ENCODE measurements around a stretch of chr21.

DNA sequence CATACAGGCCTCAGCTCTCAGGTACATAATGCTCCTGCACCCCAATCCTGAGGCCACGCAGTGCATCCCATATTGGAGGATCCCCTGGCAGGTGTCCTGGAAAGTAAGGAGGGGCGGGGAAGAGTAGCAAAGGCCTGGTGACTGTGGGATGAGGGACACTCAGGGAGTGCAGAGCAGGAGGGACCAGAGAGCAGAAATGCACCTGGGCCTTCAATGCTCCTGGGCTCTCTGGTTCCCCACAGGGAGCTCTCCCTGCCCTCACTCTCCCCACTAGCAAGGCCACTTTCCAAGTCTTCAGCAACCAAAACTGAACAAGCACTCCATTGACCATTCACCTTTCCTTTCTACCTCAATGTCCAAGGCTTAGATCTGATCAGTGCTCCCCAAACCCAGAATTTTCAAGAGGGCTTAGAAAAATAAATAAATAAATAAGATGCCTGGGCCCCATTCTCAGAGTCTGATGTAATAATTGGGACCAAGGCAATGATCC lies 3.1 kb downstream of the TMPRSS2 start:
- RRBS, result no CpG with 5 or more reads among the region's 2 CpGs

- RRBS, result no CpG with 5 or more reads among the region's 23 CpGs
Measured at GRCh38 chr21:41506147-41506957, 1.6 kb downstream of the TMPRSS2 start.

GRCh38 chr21:41526276-41526694 lies 18.3 kb upstream of the TMPRSS2 start:
- RRBS, result no CpG with 5 or more reads among the region's 7 CpGs

- RRBS, result no CpG with 5 or more reads among the region's 5 CpGs
Measured at GRCh38 chr21:41574297-41574763, 66.4 kb upstream of the TMPRSS2 start.

DNA sequence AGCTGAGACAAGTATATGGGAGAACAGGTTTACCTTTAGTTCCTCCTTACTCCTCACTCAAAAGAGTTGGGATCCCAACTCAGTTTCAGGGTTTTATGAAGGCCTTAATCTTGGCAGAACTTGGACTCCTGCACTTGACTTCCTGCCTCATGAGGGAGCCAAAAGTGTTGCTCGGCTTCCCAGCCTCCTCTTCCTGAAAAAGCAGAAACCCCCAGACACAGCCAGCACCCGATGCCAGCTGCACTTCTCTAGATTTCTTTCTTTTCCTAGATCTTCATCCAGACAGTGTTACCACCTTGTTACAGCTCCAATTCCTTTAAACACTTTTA lies 70.8 kb upstream of the TMPRSS2 start:
- RRBS, result no CpG with 5 or more reads among the region's 2 CpGs

DNA sequence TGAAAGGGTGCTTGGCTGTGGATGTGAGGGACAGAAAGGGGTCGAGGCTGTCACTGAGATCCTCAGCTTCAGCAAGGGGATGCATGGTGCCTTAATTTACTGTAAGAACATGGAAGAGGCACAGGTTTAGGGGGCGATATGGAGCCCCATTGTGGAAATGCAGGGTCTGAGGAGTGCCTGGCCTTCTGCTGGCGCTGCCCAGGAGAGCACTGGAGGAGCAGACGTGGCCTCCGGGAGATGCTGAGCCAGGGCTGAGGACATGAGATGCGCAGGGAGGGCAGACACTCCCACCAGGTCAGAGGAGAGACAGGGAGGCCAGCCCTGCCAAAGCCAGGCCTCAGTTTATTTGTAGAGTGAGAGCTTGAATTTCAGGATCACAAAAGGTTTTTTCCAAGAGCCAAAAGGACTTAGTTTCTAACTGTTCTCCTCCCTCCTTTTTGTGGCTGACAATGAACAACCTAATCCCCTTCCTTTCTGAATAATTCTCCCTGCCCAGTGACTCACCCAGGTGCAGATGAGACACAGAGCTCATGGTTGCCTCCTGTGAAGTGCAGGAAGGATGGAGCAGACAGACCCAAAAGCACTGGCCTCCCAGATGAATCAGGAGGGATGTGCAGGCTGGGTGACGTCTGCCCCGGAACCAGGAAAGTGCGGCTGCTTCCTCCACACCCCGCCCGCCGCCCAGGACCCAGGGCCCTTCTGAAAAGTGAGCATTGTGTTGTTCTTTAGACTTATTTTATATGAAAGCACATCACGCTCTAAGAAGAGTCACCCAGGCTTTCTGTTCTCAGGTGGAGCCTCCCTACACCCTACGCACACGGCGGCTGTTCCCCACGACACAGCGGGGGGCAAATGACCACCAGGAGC lies 73.0 kb upstream of the TMPRSS2 start:
- RRBS, result no CpG with 5 or more reads among the region's 18 CpGs

- RRBS, result no CpG with 5 or more reads among the region's 13 CpGs
Measured at GRCh38 chr21:41630250-41630562, 122.2 kb upstream of the TMPRSS2 start.

GRCh38 chr21:41664047-41664500 lies 102.8 kb downstream of the RIPK4 start:
- RRBS, result no CpG with 5 or more reads among the region's 10 CpGs

GRCh38 chr21:41751356-41752347 lies 15.2 kb downstream of the RIPK4 start:
- RRBS, result 42% methylated on average over 3 of the region's 21 CpGs

DNA sequence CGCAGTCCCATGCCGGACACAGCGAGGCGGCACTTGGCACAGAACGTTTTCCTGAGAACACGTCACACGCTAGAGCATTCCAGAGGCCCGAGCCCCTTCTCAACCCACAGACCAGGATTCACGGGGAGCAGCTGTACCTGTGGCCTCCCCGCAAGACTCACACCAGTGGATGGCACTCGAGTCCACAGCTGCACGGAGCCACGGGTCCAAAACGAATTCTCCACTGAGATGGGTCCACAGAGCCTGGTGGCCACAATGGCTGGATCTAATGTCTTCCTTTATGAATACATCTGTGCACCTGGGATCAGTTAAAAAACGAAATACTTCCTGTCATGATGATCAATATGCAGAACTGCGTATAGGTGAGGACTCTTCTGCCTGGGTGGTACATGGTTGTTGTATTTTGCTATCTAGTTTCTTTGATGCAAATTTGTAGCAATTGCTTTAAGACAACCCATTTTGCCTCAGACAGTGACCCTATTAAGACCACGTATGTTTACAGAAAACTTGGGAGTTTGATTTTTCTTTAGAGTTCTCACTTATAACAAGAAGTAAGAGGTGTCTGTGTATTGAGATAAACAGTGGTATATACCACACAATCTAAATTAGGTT lies 31.7 kb upstream of the RIPK4 start:
- RRBS, result no CpG with 5 or more reads among the region's 17 CpGs

- RRBS, result no CpG with 5 or more reads among the region's 16 CpGs
Measured at GRCh38 chr21:41801049-41801461, 34.2 kb upstream of the RIPK4 start.

GRCh38 chr21:41812011-41812347 lies 45.1 kb upstream of the RIPK4 start:
- RRBS, result no CpG with 5 or more reads among the region's 7 CpGs

GRCh38 chr21:41885224-41886384 lies 6.5 kb upstream of the PRDM15 start:
- RRBS, result no CpG with 5 or more reads among the region's 29 CpGs

GRCh38 chr21:41888290-41889593 lies 9.6 kb upstream of the PRDM15 start:
- RRBS, result 98% methylated on average over 3 of the region's 23 CpGs

DNA sequence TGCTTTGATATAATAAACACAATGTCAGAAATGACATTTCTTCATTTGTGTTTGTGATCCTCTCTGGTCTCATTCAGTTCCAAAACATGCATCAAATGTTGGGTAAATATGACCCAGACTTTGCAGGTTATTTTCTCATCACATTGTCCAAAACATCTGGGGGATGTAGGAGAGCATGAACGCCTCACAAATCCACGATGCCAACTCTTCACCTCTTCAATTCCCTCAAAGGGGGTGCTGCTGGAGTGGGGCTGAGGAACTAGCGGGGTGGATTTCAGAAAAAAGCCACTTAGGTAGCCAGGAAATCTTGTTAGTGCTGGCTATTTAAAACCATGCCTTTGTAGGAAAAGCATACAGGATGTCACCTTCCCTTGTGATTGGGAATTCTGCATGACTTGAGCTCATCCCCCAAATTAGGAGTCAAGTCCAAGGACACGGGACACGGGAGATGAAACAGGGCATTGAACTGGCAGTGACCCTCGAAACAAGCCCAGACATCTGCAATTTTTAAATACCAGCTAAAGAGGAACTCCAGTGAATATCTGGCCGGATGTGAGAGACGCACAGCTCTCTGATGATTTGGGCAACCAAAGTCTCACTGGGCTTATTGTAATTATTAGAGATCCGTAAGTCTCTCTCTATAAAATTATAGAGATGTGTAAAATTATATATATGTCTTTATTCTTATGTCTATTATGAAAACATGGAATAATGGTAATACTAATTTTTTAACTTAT lies 32.9 kb downstream of the C2CD2 start:
- RRBS, result no CpG with 5 or more reads among the region's 9 CpGs

DNA sequence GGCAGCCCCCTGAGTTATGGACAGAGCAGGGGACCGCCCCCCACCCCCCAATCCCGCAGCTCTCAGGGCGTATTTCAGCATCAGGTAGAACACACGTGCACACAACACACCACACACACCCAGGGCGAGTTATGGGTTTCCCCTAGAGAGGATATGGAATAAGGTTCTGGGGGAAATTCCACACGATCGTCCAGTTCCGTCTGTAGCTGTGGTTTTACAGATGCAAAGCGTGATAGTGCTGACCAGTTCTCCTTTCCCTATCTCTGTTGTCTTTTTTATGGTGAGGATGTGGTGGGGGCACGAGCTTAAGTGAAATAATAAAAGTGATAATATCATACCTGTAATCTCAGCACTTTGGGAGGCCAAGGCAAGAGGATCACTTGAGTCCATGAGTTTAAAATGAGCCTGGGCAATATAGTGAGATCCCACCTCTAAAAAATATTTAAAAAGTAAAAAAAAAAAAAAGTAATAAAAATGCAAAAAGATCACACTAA lies 25.1 kb downstream of the C2CD2 start:
- RRBS, result no CpG with 5 or more reads among the region's 10 CpGs

DNA sequence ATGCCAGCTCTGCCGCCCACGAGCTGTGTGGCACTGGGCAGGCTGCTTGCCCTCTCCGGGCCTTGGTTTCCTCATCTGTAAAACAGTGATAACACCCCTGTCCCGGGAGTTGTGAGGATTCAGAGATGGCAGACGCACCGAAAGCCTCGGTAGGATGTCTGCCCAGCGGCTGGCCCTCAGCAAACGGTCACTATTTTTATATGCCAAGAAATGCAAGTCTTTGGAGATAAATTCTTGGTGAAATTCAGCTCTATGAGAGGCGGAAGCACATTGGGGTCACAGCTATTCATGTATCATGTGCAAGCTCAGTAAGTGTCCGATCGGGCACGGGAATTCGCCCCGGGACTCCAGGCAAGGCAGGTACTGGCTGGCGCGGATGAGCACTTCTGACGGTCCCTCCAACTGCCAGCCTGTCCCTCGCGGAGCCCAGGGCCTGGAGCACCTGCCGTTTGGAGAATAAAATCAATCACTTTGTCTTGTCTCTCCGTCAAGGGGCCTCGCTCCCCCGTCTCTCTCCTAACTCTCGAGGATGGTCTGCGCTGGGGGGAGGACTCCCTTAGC lies 1.0 kb downstream of the C2CD2 start:
- RRBS, result no CpG with 5 or more reads among the region's 26 CpGs

GRCh38 chr21:41953271-41953576 lies 594 bp downstream of the C2CD2 start:
- RRBS, result 11% methylated on average over 5 of the region's 30 CpGs

DNA sequence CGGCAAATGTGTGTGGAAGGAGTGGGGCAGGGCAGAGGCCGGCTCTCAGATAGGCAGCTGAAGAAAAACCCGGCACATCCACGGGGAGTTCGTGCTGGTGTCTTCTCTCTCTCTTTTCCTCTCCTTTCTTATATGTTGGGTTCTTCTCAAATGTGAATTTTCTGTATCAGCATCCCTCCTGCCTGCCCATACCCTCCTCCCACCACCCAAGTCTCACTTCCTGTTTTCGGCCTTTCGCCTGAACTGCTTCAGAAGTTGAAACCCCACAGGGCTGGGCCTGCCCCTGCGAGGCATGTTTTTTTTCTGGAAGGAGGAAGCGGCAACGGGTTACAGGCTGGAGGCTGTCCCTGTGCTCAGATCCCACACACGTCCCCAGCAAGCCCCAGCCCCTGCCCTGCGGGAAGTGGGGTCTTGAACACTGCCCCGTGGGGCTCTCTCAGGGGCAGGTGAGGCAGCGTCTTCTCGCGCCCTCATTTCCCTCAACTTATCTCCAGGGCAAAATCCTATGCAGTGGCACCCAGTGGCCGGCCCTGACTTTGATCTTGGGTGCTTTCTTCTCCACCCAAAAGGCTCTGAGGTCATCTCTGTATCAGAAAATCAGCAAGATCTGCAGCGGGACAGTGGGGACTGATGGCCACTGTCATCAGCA lies 9.7 kb upstream of the UMODL1 start:
- RRBS, result 0% methylated on average over 1 of the region's 18 CpGs

DNA sequence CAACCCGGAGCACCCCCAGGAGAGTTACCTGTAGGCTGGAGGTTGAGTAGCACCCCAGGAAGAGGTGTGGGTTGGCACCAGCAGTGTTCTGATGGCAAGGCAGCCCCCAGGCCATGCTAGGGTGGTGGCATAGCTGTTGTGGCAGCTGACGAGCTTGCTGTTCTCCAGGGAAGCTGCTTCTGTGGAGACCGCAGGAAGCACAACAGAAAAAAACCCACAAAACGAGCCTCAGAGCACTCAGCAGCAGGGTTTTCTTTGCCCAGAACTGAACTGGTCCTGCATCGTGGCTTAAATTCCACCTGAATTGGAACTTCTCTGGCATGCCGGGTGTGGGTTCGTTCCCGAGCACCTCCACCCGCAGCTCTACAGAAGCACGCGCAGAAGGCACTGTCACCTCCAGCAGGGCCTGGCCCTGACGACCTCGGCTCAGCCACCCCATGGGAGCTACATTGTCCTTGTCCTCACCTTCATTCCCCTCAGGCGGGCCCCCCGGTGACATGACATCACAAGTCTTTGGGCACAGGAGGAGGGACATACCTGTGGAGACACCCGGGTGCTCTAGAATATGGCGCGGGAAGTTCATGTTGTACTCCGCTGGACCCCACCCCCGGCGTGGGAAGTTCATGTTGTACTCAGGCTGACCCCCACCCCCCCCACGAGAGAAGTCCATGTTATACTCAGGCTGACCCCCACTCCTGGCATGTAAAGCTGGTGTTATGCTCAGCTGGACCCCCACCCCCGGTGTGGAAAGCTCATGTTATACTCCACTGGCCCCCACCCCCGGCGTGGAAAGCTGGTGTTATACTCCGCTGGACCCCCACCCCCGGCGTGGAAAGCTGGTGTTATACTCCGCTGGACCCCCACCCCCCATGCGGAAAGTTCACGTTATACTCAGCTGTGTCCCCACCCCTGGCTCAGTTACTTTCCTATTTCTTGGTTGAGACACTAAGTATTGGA lies 37.4 kb downstream of the UMODL1 start:
- RRBS, result 81% methylated on average over 7 of the region's 31 CpGs

Data from CMK (cell line).